Frontal cortex (tissue), 2 donors: ENCODE measurements around the genes KIF22, C16orf92, GDPD3 and MYL11.

DNA sequence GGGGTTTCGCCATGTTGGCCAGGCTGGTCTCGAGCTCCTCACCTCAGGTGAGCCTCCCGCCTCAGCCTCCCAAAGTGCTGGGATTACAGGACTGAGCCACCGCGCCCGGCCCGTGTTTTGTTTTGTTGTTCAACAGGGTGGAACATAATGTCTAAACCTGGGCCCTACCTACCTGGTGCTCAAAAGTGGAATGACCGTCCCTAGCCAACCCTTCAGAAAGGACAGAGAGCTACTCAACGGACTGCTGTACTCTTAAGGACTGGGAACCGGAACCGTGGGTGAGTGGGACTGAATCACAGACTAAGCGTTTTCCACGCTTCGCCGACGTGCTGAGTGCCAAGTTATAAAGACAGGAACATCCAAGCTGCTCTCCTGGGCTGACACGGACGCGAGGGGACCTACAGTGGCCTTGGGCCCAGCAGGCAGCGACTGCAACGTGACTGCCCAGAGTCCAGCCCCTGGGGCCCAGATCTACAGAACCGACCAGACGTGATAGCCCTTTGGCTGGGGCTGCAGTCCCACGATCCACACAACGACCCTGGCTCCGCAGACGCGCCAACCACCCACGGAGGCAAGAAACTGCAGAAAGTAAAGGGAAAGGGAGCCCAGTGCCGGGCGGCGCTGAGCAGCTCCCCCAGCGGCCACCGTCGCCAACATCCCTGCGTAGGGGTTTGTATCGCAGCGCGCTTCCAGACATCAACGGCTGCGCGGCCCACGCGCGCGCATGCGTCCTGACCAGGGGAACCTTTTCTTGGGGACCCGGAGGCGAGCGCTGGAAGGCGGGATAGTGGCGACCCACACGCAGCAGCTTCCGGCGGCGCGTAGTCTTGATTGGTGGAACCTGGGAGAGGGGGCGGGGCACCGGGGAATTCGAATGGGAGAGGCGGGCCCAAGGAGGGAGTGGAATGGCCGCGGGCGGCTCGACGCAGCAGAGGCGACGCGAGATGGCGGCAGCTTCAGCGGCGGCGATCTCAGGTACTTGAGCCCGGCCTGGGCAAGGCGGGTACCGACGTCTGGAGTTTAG is at the start of gene KIF22:
Gene KIF22, plus strand, starts transcription at position 897 of the 1,024 bp plus-strand sequence.
- RAMPAGE, long total RNA: no peak

GRCh38 chr16:29814682-29815796 is 913 bp upstream of the PAGR1 start:
- RAMPAGE, long total RNA: no peak

DNA sequence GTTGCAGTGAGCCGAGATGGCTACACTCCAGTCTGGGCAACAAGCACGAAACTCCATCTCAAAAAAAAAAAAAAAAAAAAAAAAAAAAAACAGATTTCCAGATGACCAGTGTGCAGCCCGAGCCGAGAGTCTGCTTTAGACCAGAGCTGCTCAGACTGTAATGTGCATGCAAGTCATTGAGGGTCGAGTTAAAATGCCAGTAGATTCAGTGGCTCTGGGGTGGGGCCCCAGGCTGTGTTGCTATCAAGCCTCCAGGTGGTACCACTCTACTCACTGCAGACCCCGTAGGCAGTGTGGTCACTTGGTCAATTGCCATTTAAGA is 3.9 kb downstream of the MVP start:
- RAMPAGE, long total RNA: no peak

DNA sequence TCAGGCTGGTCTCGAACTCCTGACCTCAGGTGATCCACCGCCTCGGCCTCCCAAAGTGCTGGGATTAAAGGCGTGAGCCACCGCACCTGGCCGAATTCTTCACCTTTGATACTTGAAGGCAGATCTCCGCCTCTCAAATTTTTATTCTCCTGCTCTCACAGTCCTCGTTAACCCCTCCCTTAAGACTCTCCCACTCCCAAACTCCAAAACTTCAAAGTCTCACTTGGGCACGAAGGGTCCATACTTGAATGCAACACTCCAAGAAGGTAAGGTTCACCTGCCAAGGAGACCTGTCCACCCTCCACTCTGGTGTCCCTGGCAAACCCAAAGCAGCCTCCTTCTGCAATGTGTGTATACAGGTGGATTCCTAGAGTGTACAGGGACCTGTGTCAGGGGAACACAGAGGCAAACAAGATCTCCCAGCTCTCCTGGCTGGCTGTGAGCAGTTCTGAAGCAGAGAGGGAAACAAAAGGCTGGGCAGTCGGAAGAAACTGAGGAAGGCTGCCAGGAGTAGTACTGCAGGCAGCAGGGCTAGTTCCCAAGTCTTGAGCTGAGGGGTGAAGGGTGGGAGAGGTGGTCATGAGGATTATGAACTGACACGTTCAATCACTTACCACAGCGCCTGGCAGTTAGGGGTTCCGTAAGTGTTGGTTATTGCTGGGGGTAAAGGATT is 965 bp downstream of the KCTD13 start:
- RAMPAGE, long total RNA: no peak

- RAMPAGE, long total RNA: no peak
These were observed 3.8 kb downstream of the DOC2A start for GRCh38 chr16:30006984-30007472.

GRCh38 chr16:30023023-30023677 is at the start of gene C16orf92:
C16orf92 (plus strand) TSS chr16:30023198.
- RAMPAGE, long total RNA: no peak

DNA sequence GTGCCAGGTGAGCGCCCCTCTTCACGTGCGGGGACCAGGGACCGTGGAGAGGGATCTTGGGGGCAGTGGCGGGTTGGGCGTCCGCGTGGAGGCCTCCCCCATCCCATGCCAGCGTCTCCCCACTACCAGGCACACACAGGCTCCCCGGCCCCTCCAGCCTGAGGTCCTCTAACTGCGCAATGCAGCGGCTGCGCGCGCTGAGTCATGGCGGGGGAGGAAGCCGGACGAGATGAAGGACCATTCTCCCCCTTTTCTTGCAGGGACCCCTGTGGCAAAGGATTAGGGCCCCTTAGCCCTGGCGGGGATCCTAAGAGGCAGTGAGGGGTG is 324 bp downstream of the ALDOA start:
- RAMPAGE, long total RNA: no peak

DNA sequence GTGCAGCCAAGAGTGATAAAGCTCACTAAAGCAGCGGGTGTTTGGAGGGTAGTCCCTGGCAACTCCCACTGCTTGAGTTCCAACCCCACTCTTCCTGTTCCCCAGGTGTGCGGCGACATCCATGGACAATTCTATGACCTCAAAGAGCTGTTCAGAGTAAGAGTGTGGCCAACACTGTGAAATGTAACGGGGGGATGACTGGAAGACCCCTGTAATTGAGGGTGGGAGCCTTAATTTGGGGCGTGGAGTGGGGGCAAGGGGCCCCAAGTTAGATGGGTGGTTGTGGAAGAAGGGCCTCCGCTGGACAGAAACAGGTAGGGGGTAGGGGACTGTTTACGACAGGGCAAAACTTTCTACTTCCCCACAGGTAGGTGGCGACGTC is 6.6 kb downstream of the PPP4C start:
- RAMPAGE, long total RNA: no peak

- RAMPAGE, long total RNA: no peak
These were observed at the start of gene GDPD3 for GRCh38 chr16:30113279-30113905. GDPD3 (minus strand) TSS chr16:30113537.

DNA sequence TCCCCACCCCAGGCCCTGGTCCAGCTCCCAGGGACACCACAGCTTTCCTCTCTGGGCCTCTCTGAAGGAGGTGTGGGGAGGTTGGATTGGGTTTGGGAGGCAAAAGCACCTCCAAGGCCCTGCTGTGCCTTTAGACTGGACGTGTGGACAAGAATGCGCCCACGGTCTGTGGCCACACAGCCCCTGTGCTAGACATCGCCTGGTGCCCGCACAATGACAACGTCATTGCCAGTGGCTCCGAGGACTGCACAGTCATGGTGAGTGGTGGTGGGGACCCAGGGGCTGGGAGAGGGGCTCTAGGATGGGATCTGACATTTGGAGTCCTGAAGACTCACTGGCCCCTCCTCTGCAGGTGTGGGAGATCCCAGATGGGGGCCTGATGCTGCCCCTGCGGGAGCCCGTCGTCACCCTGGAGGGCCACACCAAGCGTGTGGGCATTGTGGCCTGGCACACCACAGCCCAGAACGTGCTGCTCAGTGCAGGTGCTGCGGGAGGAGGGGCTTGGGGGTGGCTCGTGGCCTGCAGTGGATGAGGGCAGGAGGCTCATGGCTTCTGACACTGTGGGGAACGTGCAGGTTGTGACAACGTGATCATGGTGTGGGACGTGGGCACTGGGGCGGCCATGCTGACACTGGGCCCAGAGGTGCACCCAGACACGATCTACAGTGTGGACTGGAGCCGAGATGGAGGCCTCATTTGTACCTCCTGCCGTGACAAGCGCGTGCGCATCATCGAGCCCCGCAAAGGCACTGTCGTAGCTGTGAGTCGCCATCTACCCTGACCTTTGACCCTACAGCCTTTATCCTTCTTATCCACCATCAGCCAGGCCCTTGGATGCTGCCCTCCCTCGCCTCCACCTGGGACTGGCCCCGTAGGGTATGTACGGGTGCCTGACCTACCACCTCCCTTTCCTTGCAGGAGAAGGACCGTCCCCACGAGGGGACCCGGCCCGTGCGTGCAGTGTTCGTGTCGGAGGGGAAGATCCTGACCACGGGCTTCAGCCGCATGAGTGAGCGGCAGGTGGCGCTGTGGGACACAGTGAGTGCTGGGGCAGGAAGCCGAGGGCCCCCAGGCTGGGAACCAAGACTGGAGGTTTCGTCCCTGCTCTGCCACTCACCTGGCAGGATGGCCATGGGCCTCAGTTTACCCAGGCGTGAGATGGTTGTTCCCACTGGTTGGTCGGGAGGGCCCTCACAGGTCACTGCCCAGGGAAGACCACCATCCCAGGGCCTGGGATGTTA is 3.5 kb downstream of the CORO1A start:
- RAMPAGE, long total RNA: no peak

GRCh38 chr16:30329688-30329938 is 25.5 kb downstream of the CD2BP2 start:
- RAMPAGE, long total RNA: no peak

- RAMPAGE, long total RNA: no peak
These were observed at the start of gene MYL11 for GRCh38 chr16:30374411-30374880. MYL11 (plus strand) TSS chr16:30374802.

DNA sequence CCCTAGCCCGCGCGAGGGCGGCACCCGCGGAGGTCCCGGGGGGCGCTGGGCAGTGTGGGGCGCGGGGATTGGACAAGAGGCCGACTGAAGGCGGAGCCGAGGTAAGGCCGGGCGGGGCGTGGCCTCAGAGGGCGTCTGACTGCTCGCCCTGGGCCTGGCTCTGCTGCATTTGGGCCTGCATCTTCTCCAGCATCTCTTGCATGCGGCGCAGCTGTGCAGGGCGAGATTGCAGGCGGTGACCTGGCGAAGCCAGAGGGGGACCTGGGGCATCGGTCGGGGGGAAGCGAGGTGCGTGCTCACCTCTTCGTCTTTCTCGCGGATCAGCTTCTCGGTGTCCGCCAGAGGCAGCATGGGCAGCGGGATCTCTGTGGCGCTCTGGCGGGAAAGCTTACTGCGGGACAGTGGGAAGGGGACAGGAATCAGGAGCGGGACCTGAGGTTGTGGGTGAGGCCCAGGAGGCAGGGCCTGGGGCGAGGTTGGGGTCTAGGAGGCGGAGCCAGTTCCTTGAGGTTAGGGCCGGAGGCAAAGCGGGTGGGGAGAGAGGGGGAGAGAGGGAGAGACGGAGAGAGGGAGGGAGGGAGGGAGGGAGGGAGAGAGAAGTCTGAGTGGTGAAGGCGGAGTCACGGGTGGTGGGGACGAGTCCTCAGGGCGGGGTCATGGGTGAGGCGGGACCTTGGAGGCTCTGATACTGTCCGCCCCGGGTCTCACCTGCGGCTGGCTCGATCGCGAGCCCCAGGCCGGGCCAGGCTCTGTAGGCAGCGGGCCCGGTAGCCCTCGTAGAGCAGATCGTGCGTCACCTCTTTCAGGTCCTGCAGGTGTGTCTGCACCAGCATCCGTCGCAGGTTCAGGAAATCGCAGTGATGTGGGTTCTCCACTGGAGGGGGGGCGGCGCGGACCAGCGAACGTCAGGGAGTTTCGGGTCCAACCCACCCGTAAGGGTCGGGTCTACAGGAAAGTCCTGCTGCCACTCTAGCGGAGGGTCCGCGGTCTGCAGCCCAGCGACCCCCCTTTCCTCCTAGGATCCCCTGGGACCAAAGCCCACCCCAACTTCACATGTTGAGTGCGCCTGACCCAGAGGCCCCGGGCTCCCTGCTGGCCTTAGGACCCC is 3.7 kb downstream of the SEPTIN1 start:
- RAMPAGE, long total RNA: no peak

DNA sequence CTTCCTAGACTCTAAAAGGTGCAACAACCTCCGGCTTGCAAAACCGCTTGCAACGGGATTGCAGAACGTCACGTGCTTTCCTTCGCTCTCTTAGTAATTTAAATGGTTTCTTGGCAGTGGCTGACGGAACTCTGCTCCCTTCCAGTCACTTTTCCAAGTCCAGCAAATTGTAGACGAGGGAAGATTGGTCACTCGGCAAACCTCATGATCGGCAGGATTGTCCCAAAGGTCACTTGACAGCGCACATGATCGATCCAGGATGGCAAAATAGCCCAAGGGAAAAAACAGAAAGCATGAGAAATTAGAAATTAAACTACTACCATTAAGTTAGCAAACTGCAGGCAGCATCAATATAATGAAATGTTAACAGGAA is 275 bp upstream of the SEPHS2 start:
- RAMPAGE, long total RNA: no peak

DNA sequence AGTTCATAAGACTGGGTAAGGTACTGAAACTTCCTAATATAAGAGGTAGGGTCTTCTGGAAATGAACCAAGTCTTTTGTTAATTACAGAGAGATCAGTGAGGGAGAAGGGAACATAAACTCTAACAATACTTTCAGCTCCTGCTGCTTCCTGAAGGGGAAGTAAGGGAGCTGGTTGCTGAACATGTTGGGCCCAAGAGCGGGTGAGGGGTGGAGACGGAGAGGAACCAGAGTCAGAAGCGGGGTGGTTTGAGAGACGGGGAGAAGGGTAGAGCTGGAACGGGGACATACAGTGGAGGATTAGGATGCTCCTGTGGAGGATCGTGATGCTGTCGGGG is 11.4 kb upstream of the ZNF747 start:
- RAMPAGE, long total RNA: no peak

DNA sequence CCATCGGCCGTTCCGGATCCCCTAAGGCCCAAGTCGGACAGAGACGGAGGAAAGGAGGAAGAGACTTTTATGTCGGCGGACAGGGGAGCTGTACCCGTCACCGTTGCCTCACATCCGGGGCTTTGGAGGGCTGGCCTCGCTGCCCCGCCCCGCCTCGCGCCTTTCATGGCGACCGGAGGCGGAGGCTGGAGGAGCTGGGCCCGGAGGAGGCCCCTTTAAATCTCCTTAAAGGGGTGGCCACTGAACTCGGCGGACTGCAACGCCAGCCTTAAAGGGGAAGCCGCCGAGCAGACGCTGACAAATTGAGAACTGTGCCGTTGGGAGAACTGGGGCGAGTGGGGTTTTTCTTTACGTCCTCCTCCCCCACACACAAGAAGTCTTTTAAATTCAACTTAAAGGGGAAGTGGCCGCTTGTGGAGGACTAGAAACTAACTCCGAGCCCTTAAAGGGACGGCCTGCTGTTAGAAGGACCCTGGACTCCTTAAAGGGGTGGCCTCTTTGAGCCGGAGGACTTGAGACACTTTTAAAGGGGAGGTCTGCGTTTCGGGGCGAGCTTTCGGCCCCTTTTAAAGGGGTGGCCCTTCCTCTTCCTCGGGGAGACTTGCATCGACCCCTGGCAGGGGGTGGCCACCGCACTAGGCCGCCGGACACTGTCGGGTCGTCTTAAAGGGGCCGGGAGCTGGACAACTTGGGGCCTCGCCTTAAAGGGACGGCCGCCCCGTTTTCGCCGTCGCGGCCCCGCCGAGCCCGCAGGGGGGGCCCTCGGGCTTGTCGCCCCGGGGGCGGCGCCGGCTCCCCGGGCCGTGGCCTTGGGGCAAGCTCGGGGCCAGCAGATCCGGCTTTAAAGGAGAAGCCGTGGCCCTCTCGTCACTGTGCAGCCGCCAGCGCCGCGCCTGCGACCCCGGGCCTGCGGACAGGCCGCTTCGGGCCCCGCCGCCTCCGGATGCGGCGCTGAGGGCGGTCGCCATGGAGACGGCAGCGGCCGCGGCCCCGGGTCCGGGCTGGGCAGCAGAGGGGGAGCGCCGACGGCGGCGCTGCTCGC is 643 bp downstream of the FBRS start:
- RAMPAGE, long total RNA: no peak

DNA sequence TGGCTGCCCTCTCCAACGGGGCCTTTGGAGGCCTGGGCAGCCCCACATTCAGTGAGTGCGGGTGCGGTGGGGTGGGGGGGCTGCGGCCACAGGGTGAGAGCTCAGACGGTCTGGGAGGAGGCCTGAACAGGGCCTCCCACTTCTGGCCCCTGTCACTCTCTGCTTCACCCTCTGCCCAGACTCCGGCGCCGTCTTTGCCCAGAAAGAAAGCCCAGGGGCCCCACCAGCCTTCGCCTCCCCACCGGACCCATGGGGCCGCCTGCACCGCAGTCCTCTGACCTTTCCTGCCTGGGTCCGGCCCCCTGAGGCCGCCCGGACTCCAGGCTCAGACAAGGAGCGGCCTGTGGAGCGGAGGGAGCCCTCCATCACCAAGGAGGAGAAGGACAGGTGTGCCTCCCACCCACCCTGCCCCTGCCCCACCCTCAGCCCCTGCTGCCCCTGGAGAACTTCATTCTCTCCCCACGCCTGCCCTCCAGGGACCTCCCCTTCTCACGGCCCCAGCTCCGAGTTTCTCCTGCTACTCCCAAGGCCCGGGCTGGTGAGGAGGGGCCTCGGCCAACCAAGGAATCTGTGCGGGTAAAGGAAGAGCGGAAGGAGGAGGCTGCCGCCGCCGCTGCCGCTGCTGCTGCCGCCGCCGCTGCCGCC is 10.5 kb downstream of the FBRS start:
- RAMPAGE, long total RNA: no peak

DNA sequence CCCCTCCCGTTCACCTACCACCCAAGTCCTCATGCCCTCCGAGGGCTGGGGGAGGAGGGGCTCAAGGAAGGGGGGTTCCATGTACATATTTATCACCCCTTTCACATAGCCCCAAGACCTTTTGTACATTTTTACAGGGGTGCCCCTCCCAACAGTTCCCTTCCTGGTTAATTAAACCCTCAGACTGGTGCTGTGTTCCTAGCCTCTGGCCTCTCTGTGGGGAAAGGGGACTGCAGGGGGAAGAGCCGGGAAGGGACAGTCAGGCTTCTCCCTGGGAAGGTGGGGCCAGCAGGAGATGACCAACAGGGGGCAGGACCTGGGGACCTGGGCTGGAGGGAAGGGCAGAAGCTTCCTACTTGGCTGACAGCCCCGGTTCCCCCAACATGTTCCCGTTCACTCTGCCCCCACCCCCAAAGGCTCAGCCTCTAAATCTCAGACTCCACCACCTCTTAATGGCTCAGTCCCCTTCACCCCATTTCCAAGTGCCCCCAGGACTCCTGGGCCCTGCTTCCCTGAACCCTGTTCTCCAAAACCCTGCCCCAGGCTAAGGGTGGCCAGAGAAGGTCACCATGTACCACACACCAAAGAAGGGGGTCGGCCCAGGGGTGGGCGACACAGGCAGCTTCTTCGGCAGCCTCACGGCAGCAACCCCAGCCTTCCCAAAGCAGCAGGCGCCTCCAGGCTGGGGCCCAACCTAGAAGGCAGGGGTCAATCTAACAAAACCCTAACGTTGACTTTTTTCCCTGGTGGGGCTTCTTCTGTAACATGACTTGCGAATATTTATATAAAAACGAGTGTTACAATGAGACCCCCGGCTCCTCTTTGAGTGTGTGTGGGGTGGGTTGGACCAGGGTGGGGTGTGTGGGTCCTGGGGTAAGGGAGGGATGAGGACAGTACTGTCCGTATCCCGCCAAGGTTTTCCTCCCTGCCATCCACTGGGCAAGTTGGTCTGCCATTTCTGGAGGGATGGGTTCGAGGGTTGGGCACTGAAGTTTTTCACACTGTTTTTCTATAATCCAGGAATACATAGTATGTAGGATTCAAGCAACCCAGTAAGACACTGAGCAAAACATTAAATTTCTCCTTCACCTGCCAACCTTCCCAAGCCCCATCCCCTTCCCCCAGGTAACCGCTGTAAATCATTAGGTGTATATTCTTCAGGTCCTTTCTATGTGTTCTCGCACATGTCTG is 12.2 kb downstream of the FBRS start:
- RAMPAGE, long total RNA: no peak

DNA sequence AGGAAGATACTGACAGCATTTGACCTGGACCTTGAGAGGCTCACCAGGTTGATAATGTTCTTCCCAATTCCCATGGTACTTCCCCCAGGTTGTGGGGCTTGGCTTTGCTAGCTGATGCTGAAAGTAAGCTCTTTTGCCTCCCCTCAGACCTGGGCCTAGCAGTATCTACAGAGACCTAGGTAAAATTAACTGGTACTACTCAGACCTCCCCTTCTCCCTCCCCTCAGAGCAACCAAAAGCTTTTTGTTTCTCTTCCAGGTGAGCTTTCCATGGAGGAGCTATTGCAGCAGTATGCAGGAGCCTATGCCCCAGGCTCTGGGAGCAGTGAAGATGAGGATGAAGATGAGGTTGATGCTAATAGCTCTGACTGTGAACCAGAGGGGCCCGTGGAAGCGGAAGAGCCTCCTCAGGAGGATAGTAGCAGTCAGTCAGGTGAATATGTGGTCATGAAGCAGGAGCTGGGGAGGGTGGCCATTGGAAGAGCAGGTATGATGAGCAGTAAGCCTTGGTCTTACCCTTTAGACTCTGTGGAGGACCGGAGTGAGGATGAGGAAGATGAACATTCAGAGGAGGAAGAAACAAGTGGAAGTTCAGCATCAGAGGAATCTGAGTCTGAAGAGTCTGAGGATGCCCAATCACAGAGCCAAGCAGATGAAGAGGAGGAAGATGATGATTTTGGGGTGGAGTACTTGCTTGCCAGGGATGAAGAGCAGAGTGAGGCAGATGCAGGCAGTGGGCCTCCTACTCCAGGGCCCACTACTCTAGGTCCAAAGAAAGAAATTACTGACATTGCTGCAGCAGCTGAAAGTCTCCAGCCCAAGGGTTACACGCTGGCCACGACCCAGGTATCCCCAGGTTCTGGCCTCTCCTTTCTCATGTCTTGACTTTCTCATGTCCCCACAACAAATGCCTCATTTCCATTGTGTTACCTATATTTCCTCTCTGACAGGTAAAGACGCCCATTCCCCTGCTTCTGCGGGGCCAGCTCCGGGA is 12.6 kb downstream of the SRCAP start:
- RAMPAGE, long total RNA: no peak

DNA sequence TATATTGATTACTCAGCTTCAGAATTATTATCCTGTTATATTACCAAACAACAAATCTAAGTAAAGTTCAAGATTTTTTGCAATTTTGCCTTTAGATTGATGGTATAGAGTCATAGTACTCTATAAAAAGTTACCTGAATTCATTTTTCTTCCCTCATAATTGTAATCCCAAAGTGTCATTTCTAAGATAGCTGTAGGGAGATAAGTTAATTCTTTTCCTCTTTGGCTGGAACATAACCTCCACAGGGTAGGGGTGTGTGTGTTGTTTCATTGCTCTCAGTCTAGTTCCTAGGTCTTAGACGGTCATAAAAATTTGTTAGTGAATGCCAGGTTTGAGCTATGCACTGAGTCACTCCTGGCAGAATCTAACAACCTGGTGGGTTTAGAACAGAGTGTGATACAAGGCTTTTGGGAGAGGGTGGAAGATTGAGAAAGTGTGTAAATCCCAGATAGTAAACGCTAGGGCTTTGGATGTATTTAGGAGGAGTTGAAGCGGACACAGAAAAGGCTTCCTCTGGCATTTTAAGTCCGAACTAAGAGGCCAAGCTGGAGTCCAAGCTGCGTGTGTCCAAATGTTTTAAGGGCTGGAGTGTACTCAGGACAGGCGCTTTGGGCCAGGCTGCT is 903 bp upstream of the PHKG2 start:
- RAMPAGE, long total RNA: no peak